Skin of body (tissue), 2 donors: ENCODE data around the gene SNX14.

DNA sequence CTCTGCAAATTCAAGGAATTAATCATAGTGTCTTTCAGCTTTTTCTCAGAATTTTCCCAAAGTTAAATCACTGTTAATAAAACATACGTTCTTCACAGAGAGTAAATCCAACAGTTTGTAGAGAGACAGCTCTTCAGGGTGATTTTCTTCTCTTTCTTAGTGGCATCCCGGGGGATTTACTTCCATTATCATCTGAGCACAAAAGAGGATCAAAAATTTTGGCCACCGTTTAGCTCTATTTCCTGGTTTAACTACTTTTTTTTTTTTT lies 28.2 kb upstream of the ME1 start:
- RAMPAGE, long total RNA: no peak

GRCh38 chr6:83993029-83993419 lies 40.5 kb upstream of the MRAP2 start:
- RAMPAGE, long total RNA: no peak

GRCh38 chr6:84088978-84089468 lies 55.5 kb downstream of the MRAP2 start:
- RAMPAGE, long total RNA: no peak

GRCh38 chr6:84954114-84954375 lies 189.6 kb upstream of the TBX18 start:
- RAMPAGE, long total RNA: no peak

DNA sequence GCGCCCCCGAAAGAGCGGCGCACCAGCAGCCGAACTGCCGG lies 287 bp upstream of the NT5E start:
- RAMPAGE, long total RNA: no peak

GRCh38 chr6:85452232-85452595 lies 2.3 kb downstream of the NT5E start:
- RAMPAGE, long total RNA: no peak

- RAMPAGE, long total RNA: no peak
Observed at GRCh38 chr6:85551306-85551688, 42.4 kb downstream of the SNX14 start.

- RAMPAGE, long total RNA: no peak
Observed at GRCh38 chr6:85593375-85594388, at the start of gene SNX14. TSS of gene SNX14 (minus strand) at chr6:85593858.

DNA sequence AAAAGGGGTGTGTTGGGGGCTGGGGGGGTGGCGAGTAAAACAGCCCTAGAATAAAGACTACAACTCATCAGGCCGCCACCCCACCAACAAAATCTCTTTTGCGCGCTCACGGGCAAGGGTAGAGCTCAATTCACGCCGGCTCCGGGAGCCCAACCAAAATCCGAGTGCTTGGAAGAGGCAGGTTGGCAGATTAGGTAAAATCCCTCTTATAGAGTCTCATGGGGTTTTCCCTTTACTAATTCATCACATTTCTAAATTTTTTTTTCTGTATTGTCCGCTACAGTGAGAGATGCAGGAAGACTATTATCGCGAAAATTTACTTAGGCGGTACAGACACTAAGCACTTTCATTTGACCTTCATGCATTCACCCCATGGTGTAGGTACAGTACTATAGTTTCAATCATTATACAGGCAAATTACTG lies 742 bp upstream of the SNX14 start:
- RAMPAGE, long total RNA: no peak

GRCh38 chr6:85618642-85619673 lies 23.7 kb downstream of the SYNCRIP start:
- RAMPAGE, long total RNA: no peak

DNA sequence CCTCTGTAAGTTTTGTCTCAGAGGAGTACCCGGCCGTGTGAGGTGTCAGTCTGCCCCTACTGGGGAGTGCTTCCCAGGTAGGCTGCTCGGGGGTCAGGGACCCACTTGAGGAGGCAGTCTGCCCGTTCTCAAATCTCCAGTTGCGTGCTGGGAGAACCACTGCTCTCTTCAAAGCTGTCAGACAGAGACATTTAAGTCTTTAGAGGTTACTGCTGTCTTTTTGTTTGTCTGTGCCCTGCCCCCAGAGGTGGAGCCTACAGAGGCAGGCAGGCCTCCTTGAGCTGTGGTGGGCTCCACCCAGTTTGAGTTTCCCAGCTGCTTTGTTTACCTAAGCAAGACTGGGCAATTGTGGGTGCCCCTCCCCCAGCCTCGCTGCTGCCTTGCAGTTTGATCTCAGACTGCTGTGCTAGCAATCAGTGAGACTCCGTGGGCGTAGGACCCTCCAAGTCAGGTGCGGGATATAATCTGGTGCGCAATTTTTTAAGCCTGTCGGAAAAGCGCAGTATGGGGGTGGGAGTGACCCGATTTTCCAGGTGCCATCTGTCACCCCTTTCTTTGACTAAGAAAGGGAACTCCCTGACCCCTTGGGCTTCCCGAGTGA lies 414.6 kb upstream of the SYNCRIP start:
- RAMPAGE, long total RNA: no peak

- RAMPAGE, long total RNA: no peak
Observed at GRCh38 chr6:87700540-87701458, 1.2 kb downstream of the AKIRIN2 start.

- RAMPAGE, long total RNA: no peak
Observed at GRCh38 chr6:88120376-88120792, 45.8 kb downstream of the CNR1 start.

GRCh38 chr6:88161128-88161577 lies 5.0 kb downstream of the CNR1 start:
- RAMPAGE, long total RNA: no peak

GRCh38 chr6:88165432-88165774 lies 744 bp downstream of the CNR1 start:
- RAMPAGE, long total RNA: no peak

DNA sequence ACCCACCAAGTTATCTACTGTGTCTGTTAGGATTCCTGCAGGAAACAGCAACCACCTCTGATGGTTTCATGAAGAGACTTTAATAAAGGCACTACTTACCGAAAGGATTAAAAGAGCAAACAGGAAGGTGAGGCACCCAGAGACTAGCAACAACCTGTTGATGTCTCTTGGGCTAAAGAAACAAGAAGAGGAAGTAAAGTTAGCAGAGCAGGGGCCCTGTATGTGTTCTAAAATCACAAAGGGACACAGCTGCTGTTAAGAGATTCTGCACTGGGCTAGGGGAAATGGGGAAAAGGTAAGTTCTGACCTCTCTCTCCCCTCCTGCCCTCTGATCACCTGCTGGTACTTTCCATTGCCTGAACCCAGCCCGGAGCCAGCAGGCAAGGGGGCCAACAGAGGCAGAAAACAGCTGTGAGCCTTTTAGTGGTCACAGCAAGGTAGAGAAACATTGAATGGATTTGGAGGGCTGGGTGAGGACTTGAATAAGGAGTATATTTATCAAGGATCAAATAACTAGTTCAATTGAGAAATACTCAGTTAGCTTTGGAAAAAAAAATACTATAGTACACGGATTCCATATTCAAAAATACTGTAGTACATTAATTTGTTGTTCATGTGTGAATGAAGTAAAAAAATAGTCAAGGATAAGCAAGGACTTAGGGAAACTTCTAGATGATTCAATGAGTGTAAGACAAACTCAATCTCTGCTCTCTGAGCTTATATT lies 13.6 kb upstream of the CNR1 start:
- RAMPAGE, long total RNA: no peak

DNA sequence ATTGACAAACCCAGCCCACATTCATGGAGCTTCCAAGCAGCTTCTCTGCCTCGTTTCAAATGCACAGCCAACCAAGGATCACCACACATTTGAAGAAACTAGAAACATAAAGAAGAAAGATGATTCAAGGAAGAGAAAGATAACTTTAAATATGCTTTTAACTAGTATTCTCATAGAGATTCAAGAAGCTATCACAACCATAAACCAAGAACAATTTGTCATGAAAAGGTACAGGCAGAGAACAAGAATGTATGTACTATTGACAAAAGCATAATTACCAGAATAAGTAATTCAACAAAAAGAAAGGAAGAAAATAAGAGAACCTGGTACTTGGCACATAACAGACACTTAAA lies 90.3 kb downstream of the RNGTT start:
- RAMPAGE, long total RNA: no peak

- RAMPAGE, long total RNA: no peak
Observed at GRCh38 chr6:89158994-89159672, 13.3 kb downstream of the PM20D2 start.

DNA sequence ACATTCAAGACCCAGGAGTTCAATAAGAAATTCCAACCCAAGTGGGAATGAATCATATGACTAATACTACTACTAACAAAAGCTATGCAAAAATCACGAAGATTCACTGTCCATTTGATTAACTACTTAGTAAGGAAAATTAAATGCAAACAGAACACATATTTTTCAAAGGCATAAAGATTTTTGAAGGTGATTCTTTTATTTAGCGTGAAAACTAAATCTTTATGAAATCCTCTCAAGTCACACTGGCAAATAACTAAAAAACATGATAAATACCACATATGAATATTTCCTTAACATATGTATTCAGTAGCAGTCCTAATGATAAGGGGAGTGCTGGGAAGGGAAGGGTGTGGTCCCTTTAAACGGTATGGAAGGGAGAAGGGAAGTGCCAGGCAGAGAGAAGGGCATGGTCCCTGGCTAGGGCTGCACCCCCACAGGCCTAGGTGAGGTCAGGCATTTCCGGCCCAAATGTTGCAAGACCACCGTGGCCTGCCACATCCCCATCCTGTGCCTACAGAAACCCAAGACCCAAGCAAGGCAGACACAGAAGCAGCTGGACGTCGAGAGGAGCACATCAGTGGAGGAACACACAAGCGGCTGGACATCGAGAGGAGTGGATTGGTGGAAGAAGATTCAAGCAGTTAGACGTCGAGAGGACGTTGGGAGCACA lies 6.1 kb downstream of the RRAGD start:
- RAMPAGE, long total RNA: no peak

GRCh38 chr6:89662591-89663414 lies 24.3 kb upstream of the LYRM2 start:
- RAMPAGE, long total RNA: no peak